ENCODE results near the gene CLCA1.

- RRBS = no CpG with 5 or more reads among the region's 8 CpGs
Observed at GRCh38 chr1:86468703-86469322, at the start of gene CLCA1. CLCA1 (plus strand) TSS chr1:86468927.

DNA sequence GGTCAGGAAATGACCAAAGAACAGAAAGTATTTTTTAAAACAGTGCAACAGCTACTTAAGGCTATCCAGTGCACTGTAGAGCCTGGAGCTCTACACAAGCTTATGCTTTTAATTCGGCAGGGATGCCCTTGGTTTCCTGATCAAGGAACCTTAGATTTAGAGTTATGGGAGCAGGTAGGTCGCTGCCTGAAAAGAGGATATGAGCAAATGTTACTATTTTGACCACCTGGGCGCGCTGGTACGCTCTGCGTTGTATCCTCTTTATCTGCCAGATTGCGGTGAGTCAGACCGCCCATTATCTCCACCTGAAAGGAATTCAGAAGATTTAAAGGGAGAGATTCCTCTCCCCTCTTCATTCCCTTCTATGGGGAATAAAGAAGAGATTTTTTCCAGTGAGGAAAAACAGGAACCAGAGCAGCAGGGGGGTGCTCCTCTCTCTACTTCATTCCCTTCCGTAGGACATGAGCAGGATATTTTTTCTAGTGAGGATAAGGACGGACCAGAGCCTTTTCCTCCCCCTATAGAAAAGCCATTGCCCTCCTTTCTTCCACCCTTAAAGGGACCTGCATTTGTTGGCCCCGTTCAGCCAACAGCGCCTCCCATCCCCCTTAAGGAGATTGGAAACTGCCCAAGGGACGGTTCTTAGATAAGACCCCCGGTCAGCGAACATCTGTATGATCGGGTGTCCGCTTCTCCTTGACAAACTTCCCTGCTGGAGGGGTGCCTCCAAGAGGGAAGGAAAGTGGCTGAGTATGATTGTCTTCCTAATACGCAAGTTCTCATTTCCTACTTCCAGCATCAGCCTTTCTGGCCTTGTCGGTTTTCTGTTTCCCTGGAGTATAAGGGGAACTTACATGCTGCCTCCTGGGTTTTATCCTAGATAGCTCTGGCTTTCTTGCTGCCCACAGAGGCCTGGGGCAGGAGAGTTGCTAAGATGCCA lies 34.2 kb downstream of the CLCA1 start:
- RRBS = no CpG with 5 or more reads among the region's 19 CpGs

- RRBS = under 1% methylated on average over 9 of the region's 18 CpGs
Observed at GRCh38 chr1:86703954-86704342, 428 bp upstream of the SH3GLB1 start.

- RRBS = no CpG with 5 or more reads among the region's 8 CpGs
Observed at GRCh38 chr1:86773575-86774797, 69.6 kb downstream of the SH3GLB1 start.

- RRBS = no CpG with 5 or more reads among the region's 9 CpGs
Observed at GRCh38 chr1:87133946-87134468, 194.7 kb upstream of the LMO4 start.

DNA sequence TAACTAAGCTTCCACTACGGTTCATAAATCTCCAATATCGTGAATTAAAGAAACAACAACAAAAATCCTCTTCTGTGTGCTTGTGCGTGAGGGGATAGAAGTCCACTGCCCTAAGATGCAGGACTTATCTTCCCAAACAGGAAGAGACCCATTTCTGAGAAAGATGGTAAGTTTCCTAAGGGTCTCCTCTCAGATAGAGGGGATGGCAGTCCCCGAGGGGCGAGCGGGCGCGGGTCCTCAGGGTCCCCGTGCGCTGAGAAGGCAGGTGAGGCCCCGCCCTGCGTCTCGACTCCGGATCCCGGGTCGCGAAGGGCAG lies 815 bp upstream of the LMO4 start:
- RRBS = no CpG with 5 or more reads among the region's 17 CpGs

DNA sequence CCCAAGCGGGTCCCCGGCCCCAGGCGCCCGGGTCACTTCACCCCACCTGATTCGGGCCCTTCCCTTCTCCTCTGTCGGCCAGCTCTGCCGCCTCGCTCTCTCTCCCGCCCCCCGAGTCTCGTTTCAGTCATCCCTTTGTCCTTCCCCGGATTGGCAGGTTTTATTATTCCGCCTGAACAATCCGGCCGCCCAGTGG lies 559 bp upstream of the LMO4 start:
- RRBS = 2% methylated on average over 4 of the region's 15 CpGs

DNA sequence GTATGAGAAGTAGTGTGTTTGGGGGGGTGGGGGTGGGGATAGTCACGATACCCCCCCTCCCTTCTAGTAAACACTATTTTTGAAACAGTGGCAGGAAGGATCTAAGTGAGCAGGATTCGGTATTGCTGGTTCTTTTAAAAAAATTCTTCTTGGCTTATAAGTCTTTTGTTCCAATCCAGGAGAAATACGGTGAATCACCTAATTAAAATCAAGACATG lies 805 bp downstream of the LMO4 start:
- RRBS = no CpG with 5 or more reads among the region's 3 CpGs

GRCh38 chr1:87330947-87331918 lies 2.6 kb downstream of the LMO4 start:
- RRBS = 3% methylated on average over 17 of the region's 55 CpGs

DNA sequence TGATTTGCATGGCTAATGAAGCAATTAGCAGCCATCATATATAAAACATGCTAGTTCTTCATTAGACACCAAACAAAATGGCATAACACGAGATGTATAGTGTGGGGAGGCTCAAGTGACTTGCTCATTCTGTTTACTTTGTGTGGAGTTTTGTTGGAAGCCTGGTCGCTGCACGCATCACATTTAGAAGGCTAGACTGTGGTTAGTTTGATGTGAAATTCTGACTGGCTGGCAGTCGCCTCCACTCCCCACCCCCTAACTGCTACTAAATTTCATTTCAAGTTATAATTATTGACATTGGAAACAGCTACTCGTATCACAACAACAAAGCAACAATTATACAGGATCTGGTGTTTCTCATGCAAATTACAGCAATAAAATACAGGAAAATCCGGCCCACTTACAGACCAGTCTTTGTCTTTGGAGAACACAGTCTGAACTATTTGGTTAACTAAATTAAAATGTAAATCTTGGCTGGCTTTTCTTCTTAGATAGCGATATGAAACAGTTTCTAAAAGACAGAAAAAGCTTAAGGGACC lies 356.1 kb downstream of the LMO4 start:
- RRBS = no CpG with 5 or more reads among the region's 7 CpGs

- RRBS = no CpG with 5 or more reads among the region's 1 CpG
Observed at GRCh38 chr1:89023072-89023574, 457 bp upstream of the GBP3 start.

DNA sequence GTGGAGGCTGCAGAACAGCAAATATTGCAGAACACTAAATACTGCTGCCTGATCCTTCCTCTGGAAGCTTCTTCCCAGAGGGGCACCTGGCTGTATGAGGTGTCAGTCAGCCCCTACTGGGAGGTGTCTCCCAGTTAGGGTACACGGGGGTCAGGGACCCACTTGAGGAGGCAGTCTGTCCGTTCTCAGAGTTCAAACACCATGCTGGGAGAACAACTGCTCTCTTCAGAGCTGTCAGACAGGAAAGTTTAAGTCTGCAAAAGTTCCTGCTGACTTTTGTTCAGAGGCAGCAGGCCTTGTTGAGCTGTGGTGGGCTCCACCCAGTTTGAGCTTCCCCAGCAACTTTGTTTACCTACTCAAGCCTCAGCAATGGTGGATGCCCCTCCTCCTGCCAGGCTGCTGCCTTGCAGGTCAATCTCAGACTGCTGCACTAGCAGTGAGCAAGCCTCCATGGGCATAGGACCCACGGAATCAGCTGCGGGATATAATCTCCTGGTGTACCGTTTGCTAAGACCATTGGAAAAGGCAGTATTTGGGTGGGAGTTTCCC lies 11.3 kb upstream of the GBP3 start:
- RRBS = no CpG with 5 or more reads among the region's 5 CpGs

GRCh38 chr1:89116031-89116669 lies 9.8 kb downstream of the GBP2 start:
- RRBS = no CpG with 5 or more reads among the region's 3 CpGs

DNA sequence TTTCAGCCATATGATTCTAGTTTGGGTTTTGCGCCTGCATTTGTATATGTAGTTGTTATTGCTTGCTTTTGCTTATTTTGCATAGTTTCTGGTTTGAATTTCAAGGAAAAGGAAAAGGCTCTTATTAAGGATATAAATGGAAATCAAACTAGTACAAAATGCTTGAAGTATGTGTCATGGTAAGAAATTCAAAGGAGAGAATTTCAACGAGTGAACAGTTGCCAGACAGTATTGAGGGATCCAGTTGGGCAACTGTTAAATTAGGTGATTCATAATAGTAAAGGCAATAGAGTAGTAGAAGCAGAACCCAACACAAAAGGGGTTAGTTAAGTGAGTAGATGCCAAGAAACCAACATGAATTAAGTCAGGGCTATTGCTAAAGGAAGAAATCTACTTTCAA lies 1.1 kb downstream of the GBP5 start:
- RRBS = no CpG with 5 or more reads among the region's 2 CpGs

GRCh38 chr1:89418445-89418808 lies 54.6 kb downstream of the GBP6 start:
- RRBS = no CpG with 5 or more reads among the region's 10 CpGs

GRCh38 chr1:89587492-89588629 lies 45.1 kb upstream of the LRRC8C start:
- RRBS = no CpG with 5 or more reads among the region's 12 CpGs

GRCh38 chr1:89724556-89725221 lies 91.8 kb downstream of the LRRC8C start:
- RRBS = no CpG with 5 or more reads among the region's 4 CpGs

- RRBS = no CpG with 5 or more reads among the region's 5 CpGs
Observed at GRCh38 chr1:89852663-89853458, 32.0 kb downstream of the LRRC8D start.

DNA sequence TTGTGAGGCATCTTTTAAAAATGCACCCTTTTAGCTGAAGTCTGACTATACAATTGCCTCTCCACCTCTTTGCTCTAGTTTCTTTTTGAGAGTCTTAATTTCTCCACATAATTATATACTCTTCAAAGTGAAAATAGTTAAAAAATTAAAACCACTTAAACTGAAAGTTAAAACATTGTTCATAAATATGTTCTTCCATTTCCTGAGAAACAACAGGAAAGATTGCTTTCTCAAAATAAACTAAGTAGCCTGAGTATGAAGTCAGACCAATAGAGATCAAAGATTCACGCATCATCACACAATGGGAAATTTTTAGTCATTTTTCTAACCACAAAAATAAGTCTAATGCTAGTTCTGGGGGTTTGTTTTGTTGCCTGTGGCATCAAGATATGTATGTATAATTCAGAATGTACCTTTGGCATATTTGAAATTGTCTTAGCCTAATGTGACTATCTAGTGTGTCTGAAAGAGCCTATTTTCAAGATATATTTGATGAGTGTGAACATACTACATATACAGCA lies 34.8 kb downstream of the LRRC8D start:
- RRBS = no CpG with 5 or more reads among the region's 1 CpG

DNA sequence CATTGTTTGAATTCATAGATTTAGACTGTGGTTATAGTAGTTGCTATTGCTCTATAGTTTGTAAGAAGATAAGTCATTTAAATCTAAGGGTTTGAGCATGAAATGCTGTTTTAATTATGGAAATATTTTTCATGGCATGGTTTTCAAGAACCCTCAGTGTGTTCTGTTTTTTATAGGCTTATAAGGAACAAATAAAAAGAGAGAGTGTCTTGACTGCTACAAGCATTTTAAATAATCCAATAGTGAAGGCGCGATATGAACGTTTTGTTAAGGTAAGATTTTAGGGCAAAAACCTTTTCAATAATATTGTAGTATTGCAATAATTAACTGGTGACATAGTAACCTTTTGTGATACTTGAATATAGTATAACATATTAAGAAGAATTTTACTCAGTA lies 27.2 kb downstream of the ZNF326 start:
- RRBS = no CpG with 5 or more reads among the region's 3 CpGs